ENCODE results near the gene KRTAP5-5.

DNA sequence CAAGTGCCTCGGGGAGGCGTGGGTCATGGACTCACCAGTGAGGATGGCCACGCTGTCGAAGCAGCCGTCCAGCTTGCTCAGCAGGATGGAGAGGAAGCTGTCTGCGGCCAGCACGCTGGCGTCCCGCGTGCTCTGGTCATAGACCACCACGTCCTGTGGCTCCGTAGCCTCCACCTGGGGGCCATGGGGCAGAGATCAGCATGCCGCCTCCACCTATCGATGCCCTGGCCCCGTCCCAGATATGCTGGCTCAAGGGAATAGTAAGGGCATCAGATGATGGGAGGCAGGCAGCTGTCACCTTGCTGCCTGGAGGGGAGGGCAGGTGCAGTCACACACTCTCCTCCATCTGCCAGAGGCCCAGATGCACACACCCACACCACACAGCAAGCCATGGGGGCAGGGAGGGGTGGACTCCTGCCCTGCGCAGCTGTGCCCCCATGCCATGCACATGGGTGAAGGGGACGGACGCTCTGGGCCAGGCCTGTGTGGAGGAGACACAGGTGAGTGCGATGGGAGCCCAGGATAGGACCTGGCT is 8.2 kb downstream of the DUSP8 start:
- RAMPAGE, long total RNA = no peak
- RRBS = no CpG with 5 or more reads among the region's 19 CpGs

DNA sequence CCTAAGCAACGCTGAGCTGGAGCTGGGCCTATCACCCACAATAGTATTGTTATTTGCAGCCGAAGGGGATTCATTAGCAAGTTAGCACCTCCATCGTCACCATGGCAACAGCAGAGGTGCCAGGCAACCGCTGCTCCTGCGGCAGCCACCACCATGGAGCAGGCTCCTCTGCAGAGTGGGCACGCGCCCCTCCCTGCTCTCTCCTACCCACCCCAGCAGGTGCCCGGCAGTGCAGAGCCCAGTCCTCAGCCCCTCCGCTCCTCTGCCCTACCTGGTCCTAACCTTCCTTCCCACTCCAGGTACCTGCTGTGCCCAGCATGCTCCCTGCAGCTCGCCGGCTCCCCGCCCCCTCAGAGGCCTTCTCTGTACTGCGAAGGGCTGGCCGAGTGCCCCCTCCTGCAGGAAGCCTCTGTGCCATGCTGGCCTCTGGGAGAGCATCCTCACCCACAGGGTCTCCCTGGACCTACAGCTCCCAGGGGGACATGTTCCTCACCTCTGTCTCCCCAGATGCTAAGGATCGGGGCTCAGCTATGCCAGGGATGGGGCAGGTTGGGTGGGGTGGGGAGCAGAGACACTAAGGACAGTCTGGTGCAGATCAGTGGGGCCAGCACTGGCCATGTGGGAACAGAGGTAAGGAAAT is 3.5 kb downstream of the DUSP8 start:
- RAMPAGE, long total RNA = no peak
- RRBS = no CpG with 5 or more reads among the region's 15 CpGs

DNA sequence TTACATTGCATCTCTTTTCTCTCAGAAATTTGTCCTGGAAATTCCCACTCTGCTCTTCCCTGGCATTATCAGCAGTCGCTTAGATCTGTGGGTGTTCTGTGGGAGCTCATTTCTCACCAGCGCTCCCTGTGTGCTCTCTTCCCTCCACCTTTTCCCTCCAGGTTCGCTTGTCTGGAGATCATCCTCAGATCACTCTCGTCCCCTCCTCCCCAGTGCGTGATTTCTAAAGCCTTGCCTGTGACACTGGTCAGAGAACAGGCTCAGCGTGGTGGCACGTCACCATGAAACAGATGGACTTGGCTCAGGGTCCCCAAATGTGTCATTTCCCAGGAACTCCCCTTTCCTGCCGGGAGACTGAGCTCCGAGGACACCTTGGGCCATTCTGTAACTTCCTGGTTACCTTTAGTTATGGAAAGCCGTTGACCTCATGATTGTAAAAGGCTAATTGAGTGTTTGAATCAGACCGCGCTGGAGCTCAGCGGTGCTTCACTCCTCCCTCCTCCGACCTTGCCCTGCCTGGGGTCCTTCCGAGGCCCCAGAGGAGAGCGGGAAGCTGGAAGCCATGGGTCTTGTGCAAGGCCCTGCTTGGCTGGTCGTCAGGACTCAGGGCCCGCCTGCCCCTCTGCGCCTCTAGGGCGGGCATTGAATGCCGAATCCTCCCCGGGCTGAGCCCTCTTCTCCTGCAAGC is 1.6 kb downstream of the KRTAP5-2 start:
- RAMPAGE, long total RNA = no peak
- RRBS = no CpG with 5 or more reads among the region's 22 CpGs

DNA sequence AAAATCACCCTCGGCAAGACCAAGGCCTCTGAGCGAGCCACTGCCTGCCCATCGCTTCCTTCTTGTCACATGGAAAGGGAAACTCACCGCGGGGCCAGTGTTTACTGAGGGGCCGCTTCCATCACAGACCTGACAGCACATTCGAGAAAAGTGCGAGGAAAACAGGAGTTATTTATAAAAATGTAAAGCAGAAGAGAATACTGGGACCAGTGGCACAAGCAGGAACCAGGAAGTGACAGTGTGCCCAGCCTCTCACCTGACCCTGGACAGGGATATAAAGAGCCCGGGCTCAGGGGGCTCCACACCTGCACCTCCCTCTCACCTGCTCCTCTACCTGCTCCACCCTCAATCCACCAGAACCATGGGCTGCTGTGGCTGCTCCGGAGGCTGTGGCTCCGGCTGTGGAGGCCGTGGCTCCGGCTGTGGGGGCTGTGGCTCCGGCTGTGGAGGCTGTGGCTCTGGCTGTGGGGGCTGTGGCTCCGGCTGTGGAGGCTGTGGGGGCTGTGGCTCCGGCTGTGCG is at the start of gene KRTAP5-5:
Gene KRTAP5-5, plus strand, starts transcription at position 296 of the 520 bp plus-strand sequence.
- RAMPAGE, long total RNA = no peak
- RRBS = no CpG with 5 or more reads among the region's 17 CpGs

DNA sequence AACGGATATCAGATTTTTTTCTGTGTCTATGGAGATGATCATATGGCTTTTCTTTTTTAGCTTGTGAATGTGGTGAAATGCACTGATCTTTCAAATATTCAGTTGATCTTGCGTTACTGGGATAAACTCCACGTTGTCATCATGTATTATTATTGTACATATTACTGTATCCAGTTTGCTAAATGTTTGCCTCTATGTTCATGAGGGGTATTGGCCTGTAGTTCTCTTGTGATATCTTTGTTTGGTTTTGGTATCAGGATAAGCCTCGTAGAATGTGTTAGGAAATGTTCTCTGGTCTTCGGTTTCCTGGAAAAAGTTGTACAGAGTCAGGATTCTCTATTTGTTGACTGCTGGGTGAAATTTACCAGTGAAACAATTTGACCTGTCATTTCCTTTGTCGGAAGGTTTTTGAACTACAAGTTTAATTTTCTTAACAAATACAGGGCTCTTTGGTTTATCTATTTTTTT is 23.2 kb upstream of the KRTAP5-6 start:
- RAMPAGE, long total RNA = no peak
- RRBS = no CpG with 5 or more reads among the region's 6 CpGs

DNA sequence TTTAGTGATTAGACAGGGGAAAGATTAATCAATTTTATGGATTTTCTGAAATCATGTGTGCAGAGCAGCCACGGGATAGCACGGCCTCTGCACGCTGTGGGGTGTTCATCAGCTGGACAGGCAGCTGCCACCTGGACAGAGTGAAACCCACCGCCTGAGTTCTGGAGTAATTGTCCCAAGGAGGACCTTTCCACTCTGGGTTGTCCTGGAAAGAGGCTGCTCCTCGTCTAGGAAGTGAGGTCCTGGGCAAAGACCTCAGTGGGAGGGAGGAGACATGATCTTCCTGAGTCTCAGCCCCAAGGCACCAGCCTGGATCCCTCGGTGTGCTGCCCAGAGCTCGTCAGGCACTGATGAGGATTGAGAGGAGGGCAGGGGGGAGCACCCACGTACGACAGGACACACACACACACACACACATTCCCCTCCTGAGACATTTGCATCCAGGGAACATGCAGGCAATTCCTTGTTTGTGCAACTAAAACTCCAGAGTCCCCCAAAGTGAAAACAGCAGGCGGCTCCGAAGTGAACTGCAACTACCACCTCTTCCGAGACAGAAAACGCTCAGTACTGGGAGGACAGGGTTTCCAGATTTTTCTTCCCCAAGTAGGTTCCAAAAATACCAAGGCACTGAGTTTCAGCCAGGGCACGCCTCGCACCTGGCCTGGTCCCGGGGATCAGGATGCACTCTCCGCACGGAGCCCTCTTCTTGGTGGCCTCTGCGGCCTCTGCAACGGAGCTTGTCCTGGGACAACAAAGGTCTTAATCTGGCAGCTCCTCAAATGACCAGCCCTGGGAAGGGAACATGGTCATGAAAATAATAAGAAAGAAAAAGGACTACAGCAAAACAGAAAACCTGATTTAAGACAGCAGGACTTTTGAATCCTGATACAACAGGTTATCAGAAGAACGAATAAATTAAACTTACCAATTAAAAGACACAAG is 22.4 kb upstream of the KRTAP5-6 start:
- RAMPAGE, long total RNA = no peak
- RRBS = no CpG with 5 or more reads among the region's 21 CpGs

- RAMPAGE, long total RNA = no peak
- RRBS = no CpG with 5 or more reads among the region's 10 CpGs
Observed at GRCh38 chr11:1685738-1686074, 11.3 kb upstream of the KRTAP5-6 start.

GRCh38 chr11:1688567-1689042 is 8.4 kb upstream of the KRTAP5-6 start:
- RAMPAGE, long total RNA = no peak
- RRBS = no CpG with 5 or more reads among the region's 12 CpGs

DNA sequence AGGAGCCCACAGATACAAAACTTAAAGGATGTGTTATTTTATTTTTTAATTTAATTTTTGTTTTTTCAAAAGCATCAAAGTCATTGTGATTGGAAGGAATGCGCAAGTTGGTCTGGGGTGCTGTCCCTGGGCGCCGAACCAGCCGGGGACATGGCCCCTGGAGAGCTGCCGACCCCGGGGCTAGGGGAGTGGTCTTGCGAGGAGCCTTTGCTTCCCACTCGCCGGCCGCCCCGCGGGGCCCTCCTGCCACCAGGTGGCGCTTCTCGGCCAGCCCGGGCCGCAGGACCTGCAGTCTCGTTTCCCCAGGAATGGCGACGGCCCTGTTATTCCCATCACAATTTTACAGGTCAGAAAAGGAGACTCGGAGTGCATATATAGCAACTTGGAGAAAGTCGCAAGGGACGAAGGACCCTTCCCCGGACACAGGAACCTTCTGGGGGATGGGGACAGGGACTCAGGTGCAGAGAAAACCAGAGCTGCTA is 3.8 kb upstream of the KRTAP5-6 start:
- RAMPAGE, long total RNA = no peak
- RRBS = under 1% methylated on average over 10 of the region's 23 CpGs

DNA sequence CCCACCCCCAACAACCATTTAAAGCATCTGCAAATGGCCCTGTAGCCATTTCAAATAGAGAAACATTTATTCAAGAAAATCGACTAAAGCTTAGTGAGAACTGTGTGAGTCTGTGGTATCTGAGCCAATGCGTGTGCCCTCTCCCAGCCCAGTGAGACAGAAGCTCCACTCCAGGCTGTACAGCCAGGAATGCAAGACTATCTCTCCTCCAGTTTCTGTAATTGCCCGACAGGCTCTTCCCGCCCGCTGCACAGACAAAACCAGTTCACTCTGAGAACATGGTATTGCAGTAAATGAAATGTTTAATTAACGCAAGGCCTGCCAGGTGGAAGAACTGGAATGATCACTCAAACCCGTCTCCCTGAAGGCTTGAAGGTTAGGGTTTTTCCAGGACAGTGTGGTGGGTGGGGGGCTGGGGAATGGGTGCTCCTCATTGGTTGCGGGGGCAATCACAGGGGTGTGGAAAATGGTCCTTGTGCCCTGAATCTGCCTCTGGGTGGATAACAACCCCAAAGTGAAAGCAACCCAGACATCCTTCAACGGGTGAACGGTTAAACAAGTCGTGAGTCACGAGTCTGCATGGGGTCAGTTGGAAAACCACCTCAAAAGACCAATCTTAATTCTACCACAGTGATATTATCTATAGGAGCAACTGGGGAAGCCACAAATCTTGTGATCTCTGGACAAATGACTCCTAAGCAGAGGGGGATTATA is 8.5 kb downstream of the KRTAP5-6 start:
- RAMPAGE, long total RNA = no peak
- RRBS = no CpG with 5 or more reads among the region's 12 CpGs

DNA sequence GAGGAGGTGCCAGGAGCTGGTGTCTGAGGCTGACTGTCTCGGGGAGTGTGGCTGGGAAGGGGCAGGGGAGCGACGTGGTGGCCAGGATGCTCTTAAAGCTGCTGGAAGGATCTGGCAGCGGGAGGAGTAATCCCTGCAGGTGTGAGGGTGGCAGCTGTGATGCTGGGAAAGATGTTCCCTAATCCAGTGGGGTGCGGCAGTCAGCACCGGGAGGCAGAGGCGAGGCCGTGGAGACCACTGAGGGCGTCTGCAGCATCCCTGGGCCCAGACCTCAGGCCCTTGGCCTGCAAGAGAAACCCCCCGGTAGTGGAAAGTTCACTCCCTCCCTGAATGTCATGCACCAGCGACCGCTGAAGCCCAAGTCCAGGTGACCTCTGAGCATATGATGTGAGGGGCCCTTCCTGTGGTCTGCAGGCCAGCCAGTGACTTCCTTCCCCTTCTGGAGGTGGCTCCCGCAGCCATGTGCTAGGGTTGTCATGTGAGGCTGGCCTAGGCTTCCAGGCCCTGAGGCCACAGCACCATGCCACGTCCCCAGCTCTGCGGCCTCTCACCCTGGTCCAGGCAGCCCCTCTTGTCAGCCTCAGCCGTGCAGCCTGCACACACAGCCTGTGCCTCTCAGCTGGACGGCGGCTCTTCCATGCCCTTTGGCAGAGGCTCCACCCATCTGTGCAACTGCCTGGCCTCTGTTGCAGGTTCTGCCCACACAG is 17.3 kb upstream of the CTSD start:
- RAMPAGE, long total RNA = no peak
- RRBS = 66% methylated on average over 4 of the region's 18 CpGs

DNA sequence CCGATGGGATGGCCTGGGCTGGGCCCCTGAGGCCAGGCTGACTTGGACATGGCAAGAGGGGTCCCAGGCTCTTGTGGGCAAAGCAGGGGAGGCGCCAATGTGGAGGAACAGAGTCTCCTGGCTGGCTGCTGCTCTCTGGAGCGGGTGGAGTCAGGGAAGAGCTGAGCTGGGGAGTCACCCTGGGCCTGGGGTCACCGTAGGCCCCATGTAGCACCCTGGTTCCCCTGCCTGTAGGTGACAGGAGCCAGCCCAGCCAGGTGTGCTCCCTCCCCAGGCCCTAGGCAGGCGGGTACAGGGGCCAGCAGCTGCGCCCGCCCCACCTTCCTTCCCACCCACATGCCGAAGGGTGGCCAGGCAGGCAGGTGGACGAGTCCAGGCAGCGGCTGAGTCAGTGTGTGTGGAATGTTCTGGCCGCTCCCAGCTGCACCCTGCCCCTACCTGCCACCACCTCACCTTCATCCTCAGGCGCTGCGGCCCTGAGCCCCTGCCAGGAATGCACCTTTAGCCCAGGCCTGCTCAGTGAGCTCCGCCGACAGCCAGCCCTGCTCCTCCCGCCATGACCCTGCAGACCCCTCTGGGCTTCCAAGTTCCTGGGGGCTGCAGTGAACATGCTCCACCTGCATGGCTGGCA is 711 bp upstream of the SYT8 start:
- RAMPAGE, long total RNA = no peak
- RRBS = no CpG with 5 or more reads among the region's 16 CpGs

GRCh38 chr11:1863494-1864577 is 11.0 kb downstream of the LSP1 start:
- RAMPAGE, long total RNA = no peak
- RRBS = 6% methylated on average over 9 of the region's 42 CpGs

- RAMPAGE, long total RNA = no peak
- RRBS = no CpG with 5 or more reads among the region's 18 CpGs
Observed at GRCh38 chr11:1865304-1865643, 12.4 kb downstream of the LSP1 start.

- RAMPAGE, long total RNA = no peak
- RRBS = 72% methylated on average over 3 of the region's 30 CpGs
Observed at GRCh38 chr11:1866818-1868030, 14.3 kb downstream of the LSP1 start.

GRCh38 chr11:1915764-1916374 is 3.6 kb upstream of the TNNT3 start:
- RAMPAGE, long total RNA = no peak
- RRBS = no CpG with 5 or more reads among the region's 4 CpGs

GRCh38 chr11:1919809-1920322 is 363 bp downstream of the TNNT3 start:
- RAMPAGE, long total RNA = no peak
- RRBS = 98% methylated on average over 2 of the region's 22 CpGs

- RAMPAGE, long total RNA = no peak
- RRBS = 59% methylated on average over 4 of the region's 14 CpGs
Observed at GRCh38 chr11:1967914-1968275, 20.8 kb downstream of the MRPL23 start.

DNA sequence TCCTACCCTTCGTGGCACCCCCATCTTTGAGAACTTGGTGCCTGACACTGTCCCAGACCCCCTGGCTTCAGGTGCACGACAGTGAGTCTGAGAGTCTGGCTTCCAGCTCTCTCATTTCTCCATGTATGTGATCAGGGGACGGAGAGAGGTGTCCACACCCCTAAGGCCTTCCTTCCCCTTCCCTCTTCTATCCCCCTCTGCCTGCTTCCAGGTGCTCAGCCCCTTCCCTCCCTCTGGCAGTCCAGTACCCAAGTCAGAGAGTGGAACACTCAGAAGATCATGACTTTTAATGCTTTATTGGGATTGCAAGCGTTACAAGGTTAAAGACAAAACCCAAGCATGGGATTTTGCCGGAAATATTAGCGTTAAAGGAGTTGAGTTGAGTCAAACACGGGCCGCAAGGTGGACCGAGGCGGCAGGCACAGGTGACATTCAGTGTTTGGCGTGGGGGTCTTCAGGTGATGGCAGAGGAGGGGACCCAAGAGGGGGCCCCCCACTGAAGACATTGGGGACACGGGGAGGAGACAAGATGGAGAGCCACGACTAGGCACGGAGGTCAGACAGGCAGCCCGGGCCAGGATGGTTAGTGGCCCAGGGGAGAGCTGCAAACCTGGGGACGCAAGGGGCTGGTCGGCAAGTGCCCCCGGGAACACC is 10.2 kb downstream of the IGF2 start:
- RAMPAGE, long total RNA = no peak
- RRBS = 89% methylated on average over 4 of the region's 18 CpGs

- RAMPAGE, long total RNA = no peak
- RRBS = 4% methylated on average over 5 of the region's 58 CpGs
Observed at GRCh38 chr11:2140750-2141521, 1.7 kb upstream of the IGF2 start.